OVCAR3 (cell line): ENCODE data around the gene ZNF330.

DNA sequence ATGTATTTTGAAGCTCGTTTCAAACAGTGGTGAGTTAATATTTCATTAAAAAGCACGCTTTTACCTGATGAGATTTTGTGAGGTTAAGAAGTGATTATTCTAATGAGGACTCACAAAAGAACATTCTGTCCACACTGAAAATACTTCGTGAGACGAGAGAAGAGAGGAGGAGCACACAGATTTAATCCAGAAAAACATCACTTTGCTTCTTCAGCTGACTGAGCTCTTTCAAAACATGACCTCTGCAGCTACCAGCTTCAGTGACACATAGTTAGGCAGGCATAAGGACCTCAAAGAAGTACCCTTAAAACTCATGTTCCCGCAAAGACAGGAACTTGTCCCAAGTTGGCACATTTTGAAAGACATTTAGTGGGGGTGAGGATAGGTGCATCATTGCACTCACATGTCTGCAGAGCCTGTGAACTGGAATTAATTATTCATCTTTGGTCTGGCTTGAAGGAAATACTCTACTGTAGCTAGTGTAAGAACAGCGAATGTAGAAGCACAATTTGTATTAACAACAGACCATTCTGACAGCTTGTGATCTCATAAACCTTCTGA lies 221.7 kb downstream of the MGST2 start:
- RRBS = no CpG with 5 or more reads among the region's 6 CpGs

GRCh38 chr4:139901840-139902560 lies 236.4 kb downstream of the MGST2 start:
- RRBS = no CpG with 5 or more reads among the region's 15 CpGs

DNA sequence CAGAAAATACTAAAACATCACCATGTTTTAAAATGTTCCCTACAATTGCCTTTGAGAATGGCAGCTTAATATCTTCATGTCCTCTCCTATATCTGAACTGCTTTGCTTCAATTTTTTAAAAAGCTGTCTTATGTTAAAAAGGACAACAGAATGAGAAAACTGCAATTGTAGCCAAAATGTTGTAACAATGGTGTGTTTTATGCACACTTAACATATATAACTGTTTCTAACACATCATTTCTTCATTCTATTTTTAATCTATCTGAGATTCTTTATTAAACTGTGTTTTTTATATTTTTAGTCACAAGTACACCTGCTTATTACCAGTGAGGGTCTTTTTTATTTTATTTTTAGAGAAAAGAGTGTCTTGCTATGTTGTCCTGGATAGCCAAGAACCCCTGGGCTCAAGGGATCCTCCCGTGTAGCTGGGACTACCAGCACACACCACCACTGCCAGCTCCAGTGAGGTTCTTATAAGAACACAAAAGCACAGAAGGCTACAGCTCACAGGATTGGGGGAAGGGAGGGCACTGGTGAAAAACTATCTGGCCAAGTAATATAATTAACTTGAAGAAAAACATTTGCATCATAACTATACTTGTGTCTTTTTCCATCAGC lies 188.5 kb downstream of the MAML3 start:
- RRBS = no CpG with 5 or more reads among the region's 1 CpG

DNA sequence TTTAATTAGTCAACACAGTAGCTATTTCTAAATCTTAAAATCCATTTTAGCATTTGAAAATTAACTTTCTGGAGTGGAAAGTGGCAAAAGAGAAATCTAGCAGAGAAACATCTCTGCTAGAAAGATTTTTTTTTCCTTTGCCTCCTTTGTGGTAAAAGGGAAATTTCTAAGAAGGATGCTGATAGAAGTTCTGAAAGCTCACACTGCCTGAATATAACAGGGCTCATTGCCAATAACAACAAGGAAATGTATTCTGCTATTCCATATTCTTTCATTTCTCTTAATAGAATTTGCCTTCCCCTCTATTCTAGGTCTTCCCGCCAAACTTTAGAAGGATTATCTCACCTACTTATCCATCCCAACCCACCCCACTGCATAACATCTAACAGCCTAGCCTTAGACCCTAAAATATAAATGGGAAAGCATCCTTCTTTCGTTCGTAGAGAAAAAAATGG lies 104.1 kb downstream of the MAML3 start:
- RRBS = no CpG with 5 or more reads among the region's 3 CpGs

GRCh38 chr4:140109415-140110293 lies 44.3 kb downstream of the MAML3 start:
- RRBS = no CpG with 5 or more reads among the region's 15 CpGs

GRCh38 chr4:140151723-140152724 lies 2.0 kb downstream of the MAML3 start:
- RRBS = 15% methylated on average over 2 of the region's 62 CpGs

DNA sequence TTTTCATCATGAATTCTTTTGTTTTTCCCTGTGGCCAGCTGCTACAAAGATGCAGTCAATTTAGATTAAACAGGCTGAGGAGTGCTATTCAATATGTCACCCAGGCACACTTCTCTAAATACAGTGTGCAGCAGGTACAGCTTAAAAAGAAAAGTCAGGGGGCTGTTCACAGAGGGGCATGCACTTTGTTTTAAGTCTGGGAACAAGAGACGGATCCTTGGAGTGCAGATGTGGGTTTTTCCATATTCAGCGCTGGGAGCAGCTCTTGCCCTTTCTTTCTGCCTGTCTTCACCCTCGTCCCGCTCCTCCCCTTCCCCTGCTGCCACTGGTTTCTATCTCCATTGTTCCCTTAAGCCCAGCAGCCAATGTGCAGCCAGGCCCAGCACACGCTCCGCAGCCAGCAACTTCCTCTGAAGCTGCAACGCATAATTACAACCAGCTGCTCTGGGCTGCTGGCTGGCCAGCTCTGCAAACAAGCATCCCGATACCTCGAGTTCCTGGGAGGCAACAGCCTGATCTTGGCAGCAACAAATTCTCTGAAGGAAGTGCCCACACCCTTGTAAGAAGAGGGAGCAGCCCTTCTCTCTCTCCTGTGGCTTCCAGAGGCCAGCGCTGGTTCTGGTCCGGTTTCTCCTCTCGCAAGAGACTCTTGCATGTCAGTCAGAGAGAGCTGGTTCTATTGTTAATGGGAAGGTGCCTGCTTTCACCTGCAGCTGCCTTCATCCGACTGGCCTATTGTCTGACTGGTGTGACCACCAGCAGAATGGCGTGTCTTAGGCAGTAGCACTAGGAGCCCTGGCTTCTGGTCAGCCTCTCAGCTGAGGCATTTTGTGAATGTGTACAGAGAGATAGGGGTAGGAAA lies 83.7 kb upstream of the MAML3 start:
- RRBS = no CpG with 5 or more reads among the region's 14 CpGs

DNA sequence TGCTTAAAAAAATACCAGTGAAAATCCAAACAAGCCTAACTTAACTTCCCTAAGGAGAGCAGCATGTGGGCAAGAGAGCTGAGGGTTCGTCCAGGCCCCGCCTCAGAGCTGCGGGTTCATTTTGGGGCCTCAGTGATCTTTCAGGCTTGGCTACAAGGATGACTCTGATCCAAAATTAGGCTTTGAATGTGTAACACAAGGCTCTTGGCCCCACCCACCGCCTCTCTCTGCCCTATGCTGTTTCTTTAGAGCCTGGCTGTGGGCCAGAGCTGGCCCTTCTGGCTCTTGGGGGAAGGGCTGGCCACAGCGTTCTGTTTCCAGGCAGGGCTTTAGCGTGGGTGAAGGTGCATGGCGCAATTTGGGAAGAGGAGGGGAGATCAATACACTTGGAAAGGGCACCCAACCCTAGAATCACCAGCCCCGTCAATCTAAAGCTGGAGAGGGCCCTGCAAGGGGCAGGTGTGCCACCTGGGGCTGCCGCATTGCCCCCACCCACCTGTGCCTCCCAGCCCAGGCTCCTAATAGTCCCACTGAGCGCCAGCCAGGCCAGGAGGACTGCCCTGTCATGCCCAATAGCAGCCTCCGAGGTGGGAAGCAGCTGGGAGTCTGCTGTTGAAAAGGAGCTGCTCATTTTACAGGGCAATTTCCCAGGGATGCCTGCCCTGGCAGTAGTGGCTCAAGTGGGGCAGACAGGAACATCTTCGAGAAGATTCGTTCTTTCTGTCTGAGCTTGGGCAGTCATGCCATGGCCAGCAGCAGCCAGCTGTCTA lies 84.5 kb upstream of the MAML3 start:
- RRBS = no CpG with 5 or more reads among the region's 13 CpGs

DNA sequence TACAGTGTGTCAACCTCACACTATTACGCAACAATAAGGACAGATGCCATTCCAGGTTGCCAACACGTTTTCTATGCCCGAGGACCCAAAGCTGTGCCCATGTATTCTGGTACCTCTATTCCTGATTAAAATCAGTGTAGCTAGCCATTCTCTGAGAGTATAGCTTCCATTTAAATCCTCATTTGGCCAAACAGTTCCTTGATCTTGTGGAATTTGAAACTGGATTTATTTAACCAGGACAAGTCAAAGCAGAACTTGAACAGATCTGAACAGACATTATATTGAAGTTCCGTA lies 833 bp downstream of the SCOC start:
- RRBS = no CpG with 5 or more reads among the region's 4 CpGs

GRCh38 chr4:140718169-140718974 lies 37.8 kb downstream of the TBC1D9 start:
- RRBS = no CpG with 5 or more reads among the region's 3 CpGs

- RRBS = no CpG with 5 or more reads among the region's 1 CpG
Observed at GRCh38 chr4:140850027-140850337, 93.8 kb upstream of the TBC1D9 start.

DNA sequence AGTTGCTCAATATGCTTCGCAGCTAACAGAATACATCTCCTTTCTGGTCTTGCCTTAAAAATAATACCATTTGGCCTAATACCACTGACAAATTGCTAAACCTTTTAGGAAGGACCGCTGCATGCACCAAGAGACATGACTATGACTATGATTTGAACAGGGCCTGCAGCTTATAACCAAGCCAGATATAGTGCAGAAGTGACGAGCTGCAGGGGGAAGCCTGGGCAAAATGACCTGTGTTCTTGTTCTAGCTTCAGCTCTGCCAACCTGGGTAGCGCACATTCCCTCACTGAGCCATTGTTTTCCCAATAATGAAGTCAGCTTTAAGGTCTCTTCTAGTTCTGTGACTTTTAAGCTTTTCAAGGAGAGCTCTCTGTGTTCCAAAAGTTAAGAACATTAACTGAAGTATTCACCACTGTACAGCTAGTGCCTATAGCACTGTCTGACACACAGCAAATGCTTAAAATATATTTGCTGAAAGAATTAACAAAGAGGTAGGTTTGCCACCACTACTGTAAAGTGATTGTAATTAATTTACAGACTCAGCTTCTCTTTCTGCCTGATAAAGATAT lies 130.7 kb downstream of the RNF150 start:
- RRBS = no CpG with 5 or more reads among the region's 4 CpGs

DNA sequence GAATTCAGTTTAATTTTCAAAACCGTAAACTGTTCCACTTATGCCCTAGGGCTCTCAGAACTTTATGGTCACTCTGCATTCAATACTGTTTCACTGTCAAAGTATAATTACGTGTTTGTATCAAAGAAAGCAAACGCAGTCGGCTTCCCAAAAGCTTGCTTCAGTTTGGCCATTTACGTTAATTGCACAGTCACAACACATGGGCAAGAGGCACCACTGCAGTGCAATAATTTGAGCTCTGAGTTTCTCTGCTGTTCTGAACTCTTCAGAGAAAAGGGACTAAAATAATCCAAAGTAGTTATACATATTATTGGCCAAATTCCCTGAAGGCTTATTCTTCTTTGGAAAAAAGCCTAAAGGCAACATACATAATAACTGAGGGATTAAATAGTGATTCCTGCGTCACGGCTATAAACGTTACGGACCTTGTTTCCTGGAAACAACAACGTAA lies 51.4 kb downstream of the RNF150 start:
- RRBS = no CpG with 5 or more reads among the region's 10 CpGs

DNA sequence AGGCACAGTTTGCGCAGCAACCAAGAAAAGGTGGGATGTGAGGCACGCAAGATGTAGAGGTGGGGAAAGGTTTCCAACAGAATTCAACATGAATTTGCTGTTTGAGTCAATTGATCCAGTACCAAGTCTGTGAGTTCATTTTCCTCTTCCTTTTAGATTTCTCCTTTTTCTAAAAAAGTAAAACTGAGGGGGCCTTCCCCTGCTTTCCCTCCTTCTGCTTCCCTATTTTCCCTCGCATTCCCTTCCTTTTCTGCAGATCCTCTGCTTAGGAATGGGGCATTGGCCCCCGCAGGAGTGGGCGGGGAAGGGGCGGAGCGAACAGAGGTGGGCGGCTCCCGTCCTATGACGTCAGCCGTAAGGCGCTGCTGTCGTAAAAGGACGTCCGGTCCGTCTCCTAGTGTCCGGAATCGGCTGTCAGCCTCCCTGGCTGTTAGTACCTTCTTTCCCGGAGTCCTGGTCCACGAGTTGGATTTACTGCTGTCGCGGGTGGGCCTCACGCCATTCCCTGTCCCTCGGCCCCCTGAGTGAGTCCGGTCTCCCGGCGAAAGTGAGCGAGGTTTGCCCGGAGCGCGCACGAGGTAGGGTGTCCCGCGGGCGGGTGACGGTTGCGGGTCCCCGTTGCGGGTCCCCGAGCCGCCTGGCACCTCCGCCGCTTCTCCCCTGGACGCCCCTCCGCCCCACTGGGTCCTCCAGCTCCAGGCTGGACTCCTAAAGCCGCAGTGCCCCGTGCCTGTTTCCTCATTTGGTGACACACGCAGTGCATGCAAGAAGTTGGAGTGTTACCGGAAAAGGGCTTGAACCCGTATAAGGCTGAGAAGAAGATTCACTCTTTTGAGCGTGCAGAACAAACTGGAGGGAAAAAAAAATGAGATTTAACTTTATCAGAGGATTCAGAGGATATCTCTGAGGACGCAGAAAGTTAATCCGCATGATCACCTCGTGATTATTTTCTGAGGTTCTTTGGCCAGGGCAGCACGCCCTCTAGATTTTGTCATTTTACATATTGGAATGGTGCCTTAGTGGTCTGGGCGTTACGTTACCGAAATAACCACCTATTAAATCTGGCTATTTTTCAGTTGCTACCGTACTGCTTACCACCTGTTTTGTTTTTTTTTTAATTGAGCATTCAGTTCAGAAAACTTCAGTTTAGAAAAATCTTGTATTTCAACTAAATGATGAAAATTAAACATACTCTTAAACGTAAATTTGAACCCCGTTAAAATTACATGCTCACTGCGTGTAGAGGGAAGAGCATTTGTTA lies at the start of gene ZNF330:
Gene ZNF330 (plus strand): TSS at position 365 of the 1,261 bp plus-strand sequence.
- RRBS = 10% methylated on average over 4 of the region's 62 CpGs

DNA sequence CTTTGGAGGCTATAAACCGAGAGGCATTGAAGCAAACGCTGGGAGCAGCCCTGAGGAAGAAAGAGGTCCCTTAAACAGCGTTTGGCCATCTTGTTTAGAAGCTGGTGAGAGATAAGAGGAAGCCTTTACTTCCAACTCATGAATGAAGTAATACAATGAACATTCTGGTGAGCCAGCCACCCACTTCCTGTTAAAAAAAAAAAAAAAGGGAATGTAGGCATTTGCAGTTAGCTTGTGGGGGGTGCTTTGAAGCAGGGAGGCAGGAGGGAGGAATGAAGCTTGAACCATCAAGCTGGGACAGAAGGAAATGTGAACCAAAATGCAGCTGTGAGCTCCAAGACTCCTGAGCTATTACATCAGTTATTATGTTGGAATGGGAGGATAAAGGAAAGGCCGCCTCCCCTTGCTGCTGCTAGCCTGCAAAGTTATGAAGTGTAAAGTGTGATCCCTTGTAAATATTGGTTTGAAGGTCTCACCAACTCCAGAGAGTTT lies 132.5 kb downstream of the ZNF330 start:
- RRBS = no CpG with 5 or more reads among the region's 4 CpGs

DNA sequence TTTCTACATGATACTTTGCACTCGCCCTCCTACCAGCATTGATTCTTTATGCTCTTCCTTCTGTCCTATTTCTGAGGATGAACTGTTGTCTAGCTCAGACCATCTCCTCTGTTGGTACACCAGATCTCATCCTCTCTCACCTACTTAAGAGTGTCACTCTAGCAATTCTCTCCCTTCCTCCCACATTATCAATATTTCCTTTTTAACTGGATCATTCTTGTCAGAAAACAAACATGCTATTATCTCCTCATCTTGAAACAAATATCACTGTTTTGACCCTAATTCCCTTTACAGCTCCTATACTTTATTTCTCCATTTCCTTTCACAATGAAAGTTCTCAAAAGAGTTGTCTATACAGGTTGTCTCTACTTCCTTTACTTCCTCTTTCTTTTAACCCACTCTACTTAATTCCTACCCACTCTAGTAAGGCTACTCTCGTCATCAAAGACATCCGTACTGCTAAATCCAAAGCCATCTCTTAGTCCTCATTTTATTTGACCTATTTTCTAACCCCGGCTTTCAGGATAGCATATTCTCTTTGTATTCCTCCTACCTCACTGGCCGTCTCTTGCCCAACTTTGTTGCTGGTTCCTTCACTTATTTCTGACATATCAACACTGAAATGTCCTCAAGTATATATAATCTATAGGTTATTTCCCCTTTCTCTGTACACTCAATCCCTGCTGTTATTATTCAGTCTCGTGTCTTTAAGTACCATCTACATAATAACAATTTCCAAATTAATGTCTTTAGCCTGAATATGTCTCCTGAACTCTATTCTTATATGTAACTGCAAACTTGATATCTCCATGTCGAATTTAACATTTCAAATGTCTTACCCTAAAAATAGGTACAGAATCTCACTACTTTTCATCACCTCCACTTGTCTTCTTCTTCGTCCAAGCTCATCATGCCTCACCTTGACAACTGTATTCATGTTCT lies 496.4 kb downstream of the IL15 start:
- RRBS = no CpG with 5 or more reads among the region's 8 CpGs

DNA sequence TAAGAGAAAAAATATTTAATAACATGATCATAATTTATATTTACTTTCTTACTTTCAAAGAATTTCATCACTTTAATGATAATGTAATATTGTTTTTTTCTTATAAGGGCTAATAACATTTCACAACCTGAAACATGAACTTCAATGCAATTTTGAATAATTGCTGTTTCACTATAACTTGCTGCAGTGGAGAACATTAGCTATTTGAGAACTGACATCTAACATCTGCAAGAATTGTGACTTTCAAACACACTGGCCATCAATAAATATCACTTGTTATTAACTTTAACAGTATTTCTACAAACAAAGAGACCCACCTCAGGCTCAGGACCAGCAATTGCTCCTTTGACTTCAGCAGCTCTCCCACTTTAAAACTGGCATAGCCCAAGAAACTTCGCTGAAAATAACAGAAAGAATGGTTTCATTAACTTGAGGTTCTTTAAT lies 540.9 kb downstream of the INPP4B start:
- RRBS = no CpG with 5 or more reads among the region's 1 CpG

DNA sequence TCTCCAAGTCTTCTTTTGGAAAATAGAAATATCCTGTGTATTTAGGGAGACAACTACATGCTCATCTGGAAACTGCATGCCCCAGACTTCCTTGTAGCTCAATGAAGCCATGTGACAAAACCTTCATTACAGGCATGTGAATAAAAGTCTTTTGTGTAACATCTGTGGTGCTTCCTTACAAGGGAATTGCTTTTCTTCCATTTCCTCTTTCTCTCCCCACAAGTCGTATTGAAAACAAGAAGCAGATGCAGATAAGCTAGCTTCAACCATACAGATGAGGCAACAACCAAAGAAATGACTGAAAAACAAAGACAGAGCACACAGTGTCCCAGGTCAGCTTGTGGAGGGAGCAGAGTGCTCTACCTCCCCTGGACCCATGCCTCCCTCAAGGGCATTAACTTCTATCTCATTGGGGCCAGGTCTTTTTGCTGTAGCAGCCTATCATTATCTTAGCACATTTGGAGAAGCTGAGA lies 115.8 kb upstream of the INPP4B start:
- RRBS = no CpG with 5 or more reads among the region's 1 CpG

- RRBS = no CpG with 5 or more reads among the region's 3 CpGs
Observed at GRCh38 chr4:143341189-143341975, 4.7 kb downstream of the GAB1 start.

DNA sequence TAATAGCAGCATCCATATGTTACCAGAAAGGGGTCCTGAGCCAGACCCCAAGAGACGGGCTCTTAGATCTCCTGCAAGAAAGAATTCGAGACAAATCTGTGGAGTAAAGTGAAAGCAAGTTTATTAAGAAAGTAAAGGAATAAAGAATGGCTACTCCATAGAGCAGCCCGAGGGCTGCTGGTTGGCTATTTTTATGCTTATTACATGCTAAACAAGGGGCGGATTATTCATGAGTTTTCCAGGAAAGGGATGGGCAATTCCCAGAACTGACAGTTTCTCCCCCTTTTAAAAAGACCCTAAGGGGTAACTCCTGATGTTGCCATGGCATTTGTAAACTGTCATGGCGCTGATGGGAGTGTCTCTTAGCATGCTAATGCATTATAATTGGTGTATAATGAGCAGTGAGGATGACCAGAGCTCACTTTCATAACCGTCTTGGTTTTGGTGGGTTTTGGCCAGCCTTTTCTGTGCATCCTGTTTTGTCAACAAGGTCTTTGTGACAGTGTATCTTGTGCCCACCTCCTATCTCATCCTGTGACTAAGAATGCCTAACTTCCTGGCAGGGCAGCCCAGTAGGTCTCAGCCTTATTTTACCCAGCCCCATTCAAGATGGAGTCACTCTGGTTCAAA lies 25.7 kb downstream of the GAB1 start:
- RRBS = no CpG with 5 or more reads among the region's 6 CpGs